Hair follicle dermal papilla cell (primary cell): Measurements from ENCODE around the genes IGBP1, DGAT2L6, TEX11 and IL2RG.

DNA sequence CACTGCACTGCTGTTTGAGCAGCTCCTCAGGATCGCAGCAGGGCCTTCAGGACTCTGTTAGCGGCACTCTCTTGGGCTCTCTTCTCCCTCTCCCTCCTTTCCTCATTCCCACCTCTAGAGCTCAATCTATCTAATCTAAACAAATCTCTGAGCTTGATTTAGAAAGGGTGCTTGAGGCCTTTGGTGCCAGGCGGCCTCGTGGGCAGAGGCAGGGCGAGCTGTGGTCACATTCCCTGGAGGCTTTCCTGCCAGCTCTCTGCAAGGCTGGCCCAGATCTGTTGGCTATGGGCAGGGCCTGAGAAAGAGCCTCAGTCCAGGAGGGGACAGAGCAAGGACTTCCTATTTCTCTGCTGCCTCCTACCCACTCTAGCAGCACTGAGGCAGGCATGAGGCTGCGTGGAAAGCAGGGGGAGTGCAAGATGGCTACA is 38.6 kb downstream of the PJA1 start:
- CAGE, long polyA plus RNA, result no peak

DNA sequence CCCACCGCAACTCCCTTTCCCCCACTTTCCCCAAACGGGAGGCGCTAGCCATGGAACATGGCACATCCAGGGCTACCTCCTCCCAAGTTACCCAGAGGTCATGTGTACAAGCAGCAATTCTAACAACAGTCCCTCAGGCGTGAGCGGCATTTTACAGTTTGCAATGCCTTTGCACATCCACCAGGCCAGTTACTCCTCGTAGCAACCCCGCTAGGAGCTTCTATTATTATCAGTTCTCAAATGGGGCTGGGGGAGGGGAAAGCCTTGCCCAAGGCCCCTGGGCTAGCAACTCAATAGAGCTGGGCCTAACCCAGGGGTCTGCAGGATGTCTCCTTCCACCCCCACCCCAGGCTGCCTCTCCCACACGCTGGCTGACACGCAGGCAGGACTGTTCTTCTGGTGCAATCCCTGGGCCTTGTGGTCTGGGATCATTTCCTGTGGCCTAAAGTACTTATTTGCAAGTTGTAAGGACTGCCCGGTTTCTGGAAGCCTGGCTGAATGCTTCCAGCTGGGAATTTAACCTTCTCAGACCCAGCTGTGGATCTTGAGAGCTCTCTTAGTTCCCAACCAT is 27.8 kb downstream of the PJA1 start:
- CAGE, long polyA plus RNA, result no peak

DNA sequence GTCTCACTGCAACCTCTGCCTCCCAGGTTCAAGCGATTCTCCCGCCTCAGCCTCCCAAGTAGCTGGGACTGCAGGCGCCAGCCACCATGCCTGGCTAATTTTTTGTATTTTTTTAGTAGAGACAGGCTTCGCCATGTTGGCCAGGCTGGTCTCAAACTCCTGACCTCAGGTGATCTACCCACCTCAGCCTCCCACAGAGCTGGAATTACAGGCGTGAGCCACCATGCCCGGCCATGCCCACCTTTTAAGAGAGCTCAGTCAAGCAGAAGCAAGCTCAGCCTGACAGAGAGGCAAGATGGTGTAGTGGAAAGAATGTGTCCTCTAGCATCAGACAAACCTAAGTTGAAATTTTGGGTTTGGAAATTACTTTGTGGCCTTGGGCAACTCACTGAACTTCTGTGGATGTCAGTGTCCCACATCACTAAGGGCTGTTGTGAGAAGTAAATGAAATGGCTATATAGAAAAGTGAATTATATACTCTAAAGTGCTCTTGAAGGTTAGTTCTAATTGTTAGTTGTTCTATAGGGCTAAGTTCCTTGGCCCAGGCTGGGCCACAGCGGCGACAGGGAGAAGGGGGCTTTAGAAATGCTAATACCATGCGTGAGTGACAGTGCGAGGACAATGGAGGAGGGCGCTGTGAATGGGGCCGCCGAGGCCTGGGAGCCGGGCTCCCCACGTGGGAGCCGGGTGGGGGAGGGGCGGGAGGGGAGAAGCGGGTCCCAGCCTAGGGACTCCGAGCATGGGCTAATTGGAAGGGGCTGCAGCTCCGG is 15.7 kb downstream of the PJA1 start:
- CAGE, long polyA plus RNA, result no peak

DNA sequence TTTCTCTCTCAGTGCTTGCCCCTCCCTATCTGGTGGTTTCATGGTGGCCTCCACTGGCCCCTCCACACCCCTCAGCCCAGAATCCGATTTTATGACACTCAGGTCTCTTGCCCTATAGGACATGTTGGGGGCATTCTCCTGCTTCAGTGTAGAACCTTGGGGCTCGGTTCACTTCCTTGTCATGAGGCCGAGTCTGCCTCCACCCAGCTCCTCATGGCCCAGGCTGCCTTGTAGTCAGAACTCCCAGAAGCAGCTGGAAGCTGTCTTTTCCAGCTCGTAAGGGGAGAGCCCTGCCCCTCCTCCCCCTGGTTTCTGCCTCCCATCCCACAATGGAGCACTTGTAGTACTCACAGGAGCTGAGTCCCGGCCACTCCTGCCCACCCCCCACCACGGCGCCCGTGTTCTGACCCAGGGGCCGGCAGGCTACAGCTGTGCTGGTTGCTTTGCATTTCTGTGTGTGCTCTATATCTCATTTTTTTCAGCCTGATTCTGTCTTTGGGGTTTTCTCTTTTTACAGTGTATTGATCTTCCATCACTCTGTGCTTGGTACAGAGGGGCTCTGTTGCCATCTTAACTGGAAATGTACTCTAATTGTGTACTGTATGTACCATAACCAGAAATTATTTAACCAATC is 24.7 kb upstream of the PJA1 start:
- CAGE, long polyA plus RNA, result no peak

GRCh38 chrX:70132955-70133569 is at the start of gene IGBP1:
Gene IGBP1, plus strand, starts transcription at chrX:70133447.
- CAGE, long polyA plus RNA, result no peak

DNA sequence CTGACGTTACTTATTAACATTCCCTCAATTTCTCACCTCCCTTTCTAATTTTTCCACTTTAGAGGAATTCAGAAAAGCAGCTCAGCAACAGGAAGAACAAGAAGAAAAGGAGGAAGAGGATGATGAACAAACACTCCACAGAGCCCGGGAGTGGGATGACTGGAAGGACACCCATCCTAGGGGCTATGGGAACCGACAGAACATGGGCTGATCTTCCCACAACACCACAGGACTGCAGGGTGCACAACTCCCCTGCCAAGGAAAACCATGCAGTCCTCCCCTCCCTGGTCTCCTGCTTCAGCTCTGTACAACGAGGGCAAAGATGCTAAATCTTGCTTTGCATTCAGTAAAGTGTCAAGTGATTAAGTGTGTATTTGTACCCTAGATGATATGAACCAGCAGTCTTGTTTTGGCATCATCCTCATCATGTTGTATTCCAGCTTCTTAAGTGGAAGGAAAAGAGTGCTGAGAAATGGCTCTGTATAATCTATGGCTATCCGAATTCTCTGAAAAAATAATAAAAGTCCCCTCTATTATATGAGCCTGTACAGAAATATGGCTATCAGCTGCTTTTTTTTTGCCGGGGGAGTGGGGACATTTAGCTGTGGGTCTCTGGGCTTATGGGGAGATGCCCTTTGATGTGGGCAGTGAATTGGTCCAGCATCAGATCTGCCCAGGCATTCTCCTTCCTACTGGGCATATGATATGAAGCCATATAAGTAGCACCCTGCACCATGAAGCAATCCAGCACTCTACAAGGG is 11.3 kb upstream of the DGAT2L6 start:
- CAGE, long polyA plus RNA, result no peak

- CAGE, long polyA plus RNA, result no peak
Observed at GRCh38 chrX:70168531-70169353, 8.5 kb upstream of the DGAT2L6 start.

GRCh38 chrX:70177381-70177580 is at the start of gene DGAT2L6:
Gene DGAT2L6, plus strand, starts transcription at chrX:70177483.
- CAGE, long polyA plus RNA, result no peak

DNA sequence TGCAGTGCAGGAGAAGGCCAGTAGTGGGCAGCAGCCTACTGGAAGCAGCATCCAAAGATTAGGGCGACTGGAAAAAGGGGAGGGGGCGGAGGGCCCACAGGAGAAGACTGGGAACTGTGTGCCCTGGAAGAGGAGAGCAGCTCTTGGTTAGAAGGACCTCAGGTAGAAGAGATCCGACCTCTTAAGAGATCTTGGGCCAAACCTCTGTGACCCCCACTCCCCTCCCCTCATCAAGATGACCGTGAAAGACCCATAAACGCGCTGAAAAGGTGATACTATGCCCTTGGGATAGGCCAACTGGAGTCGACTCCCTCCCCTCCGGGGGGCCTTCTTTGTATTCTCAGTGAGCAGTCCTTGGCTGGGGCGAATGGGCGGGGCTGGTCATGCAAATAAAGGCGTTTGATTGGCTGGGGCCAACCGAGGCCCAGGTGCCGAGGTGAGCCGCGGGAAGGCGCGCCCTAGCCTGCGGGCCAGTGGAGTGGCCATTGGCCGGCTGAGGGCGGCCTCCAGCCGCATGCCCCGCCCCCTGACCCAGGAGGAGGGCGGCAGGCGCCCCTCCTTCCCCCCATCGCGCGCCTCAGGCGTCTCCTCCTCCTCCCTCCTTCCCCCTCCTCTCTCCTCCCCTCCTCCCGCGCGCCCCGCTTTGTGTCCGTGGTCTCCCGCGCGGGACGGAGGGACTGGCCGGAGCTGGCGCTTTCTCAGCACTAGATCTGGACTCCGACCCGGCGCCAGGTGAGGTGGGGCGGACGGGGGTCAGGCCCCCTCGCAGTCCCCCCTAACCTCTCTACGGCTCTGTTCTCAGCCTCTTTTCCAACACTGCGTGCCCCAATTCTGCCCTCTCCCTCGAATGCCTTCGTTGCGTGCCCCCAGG is 10.1 kb downstream of the DLG3 start:
- CAGE, long polyA plus RNA, result no peak

GRCh38 chrX:70908504-70909135 is at the start of gene TEX11:
Gene TEX11, minus strand, starts transcription at chrX:70908711.
- CAGE, long polyA plus RNA, result no peak

DNA sequence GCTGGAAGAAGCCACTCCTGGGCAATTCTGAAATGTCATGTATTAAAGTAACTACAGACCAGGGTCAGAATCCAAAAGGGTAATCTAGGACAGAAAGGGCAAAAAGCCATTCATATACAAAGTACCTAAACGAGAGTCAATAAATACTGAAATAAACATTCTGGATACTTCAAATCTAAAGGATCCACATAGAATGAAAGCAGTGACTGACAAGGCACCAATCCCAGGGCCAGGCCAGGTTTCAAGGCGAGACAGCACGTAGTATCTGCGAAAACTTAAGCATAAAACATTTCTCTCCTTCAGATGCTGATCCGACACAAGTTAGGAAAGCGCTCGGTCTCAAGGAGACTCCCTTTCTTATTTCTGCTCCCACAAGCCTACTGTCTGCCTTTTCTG is 901 bp downstream of the SNX12 start:
- CAGE, long polyA plus RNA, result no peak

- CAGE, long polyA plus RNA, result no peak
Observed at GRCh38 chrX:71068602-71069148, 541 bp upstream of the SNX12 start.

GRCh38 chrX:71107767-71108491 is 1.4 kb upstream of the CXorf65 start:
- CAGE, long polyA plus RNA, result no peak

DNA sequence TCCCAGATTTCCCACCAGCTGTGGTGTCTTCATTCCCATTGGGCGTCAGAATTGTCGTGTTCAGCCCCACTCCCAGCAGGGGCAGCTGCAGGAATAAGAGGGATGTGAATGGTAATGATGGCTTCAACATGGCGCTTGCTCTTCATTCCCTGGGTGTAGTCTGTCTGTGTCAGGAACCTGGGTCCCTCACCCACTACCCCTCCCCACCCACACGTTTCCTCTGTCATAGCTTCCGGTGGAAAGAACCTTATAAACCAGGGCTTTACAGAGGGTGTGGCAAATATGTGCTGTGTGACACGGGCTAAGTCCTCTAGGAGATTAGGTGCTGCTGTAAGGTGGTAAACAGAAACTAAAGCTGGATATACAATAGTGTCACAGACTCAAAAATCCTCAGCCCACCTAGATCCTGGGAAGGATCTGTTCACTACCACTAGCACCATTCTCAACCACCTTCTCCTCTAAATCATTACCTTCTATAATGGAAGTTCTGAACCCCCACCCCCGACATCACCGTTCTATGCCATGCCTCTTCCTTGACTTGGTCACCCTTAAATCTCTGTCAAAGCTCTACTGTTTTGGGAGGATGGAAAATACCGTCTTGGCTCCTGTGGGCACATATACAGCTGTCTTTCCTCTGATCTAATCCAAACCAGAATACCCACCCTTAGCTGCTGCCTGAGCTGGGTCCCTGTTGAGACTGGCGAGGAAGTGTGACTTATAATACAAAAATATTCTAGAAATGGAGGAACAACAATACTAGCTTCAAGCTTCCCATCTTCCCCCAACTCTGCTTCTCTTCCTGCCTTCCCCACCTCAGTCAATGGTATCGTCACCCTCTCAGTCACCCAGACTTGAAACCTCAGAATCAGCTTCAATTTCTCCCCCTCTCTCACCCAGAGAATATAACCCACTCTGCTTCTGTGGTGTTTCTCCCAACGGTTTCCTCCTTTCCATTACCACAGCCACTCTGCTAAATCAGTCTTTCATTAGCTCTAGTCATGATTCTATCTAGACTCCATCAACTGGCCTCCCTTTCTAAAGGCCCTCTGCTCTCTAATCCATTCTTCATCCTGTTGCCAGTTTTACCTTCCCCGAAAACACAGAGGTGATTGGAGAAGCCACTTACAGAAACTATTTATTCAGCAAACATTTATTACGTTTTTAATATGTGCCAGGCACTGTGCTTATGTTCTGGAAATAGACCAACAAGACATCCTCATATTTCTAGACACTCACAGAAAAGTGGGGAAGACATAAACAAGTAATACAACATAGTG is at the start of gene IL2RG:
TSS of gene IL2RG (minus strand) at position 168 of the 1,277 bp plus-strand sequence.
- CAGE, long polyA plus RNA, result no peak

GRCh38 chrX:71255494-71255923 is 1.6 kb upstream of the ZMYM3 start:
- CAGE, long polyA plus RNA, result no peak

GRCh38 chrX:71531806-71532774 is 814 bp upstream of the OGT start:
- CAGE, long polyA plus RNA, result no peak

DNA sequence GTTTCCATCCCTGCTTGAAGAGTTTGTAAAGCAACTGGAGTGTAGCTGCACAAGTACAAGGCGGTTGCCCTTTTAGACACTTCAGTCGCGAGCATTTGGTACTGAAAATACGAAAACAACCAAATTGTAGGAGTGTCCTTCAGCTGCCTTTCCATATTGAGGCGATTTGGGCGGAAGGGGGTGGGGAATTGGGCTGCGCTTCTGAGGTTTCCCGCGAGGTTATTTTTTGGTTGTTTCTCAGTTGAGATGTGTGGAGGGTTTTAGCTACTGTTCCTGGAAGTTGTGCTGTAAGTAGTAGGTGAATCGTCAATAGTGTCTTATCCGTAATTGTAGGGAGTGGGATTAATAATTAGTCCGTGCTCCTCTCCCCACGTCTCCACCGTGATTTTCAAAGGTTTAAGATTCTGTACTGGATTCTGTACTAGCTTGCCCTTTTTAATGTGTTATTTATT is 1.4 kb downstream of the OGT start:
- CAGE, long polyA plus RNA, result no peak

DNA sequence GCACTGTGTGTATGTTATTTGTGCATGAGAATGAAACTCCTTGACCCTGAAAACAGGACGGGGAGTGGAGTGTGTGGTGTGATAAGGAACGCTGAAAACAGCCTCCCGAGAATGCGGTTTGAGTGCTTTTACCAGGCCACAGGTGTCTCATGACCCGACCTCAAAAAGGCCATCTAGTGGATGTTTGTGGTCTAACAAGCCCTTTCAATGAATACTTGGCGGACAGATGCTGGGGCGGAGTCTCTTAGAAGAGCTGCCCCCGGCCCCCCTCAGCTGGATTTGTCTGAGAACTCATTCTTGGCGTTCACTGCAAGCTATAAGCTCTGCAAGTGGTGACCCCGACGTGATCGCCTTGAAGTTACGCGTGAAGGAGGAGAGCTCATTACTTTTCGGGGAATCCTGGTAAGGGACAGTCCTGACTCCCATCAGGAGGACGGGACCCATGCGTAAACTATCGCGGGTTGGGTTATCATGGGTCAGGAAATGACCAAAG is 21.1 kb downstream of the CXorf49 start:
- CAGE, long polyA plus RNA, result no peak

GRCh38 chrX:72272469-72272930 is 4.5 kb downstream of the RPS4X start:
- CAGE, long polyA plus RNA, result no peak

DNA sequence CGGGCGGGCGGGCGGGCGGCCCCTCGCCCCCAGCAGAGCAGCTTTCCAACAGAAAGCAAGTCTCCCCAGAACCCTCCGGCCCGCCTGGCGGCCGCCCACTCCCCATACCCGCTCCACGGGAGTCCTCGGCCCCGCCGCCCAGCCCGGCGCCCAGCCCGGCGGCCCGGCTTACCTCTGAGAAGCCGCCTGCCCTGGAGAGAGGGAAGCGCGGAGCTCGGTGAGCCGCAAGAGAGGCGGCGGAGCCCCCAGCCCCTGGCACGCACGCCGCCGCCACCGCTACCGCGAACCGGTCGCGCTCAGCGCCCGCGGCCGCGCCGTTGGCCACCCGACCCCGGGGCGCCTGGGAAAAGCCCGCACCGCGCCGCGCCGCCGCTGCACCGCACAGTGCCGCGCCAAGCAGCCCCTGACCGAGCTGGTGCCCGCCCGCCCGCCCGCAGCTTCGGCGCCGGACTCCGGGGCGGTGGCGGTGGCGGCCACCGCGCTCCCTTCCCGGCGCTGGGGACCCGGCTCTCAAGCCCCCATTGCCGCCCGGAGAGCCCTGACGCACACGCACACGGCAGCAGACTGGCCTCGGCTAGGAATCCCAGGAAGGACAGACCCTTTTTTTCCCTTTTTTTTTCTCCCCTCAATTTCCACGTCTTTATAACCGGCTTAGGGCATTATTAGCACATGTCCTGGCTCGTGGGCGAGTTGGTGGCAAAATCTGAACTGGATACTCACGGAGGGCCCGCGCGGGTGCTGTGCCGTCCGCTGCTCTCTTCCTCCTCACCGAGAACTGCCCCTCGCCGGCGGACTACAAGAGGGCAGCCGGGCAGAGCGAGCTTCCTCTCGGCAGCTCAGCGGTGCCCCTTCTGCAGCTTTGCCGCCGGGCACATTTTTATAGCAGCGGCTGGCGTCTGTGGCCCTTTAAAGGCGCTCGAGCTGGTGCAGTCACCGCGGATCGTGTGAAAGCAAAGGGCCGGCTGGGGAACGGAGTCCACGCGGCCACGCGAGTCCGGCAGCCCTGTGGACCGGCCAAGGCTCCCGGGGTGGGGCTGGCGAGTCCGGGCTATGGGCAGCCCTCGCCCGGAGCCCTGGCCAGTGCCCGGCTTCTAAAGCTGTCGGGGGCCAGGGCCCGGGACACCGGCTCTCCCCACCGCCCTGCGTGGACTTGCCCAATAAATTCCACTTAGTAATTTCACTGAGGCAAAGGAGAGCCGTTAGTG is 993 bp upstream of the CITED1 start:
- CAGE, long polyA plus RNA, result no peak